Peyer's patch (tissue), 4 donors: ENCODE measurements around the gene RBBP8.

DNA sequence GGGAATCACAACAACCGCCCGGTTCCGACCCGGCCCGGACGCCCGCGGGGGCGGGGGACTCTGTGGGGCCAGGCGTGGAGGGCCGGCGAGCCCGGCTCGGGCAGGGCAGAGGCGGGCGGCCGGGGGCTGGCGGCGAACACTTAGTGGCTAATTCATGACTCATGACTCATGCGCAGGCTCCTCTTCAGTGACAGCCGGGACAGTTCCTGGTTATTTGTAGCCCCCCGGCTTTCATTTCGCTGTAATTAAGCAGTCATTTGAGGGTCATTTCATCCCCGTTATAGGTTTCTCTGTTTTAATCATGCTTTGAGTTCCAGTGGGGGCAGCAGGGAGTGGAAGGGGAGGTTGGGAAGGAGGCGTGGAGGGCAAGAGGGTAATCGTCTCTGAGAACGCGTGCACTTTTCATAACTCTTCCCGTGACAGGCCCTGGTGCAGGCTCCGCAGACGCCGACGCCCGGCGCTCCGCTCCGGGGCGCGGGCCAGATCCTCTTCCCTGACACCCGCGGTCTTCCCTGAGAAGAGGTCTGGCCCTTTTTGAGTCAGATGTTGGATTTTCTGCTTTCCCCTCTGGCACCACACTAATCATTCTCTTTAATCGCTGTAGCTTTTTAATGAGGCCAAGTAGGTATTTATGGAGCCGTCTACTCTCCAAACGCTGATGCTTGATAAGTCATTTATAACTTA, 142.2 kb upstream of the CTAGE1 start:
- PRO-cap, result unidirectional peak, minus-strand start at position 62 of the sequence; bidirectional peak, plus-strand start at position 407 of the sequence, minus-strand start at position 142 of the sequence
- RAMPAGE, long total RNA, 4 experiments, result no peak in any of the 4 experiments

- PRO-cap, result bidirectional peak, plus-strand start at chr18:22933338, minus-strand start at chr18:22933219; bidirectional peak, plus-strand start at chr18:22933871, minus-strand start at chr18:22933826
- RAMPAGE, long total RNA, 4 experiments, result start-site peak on the plus strand in 4 of 4 experiments, at chr18:22933350-22933381 at its widest, 38 to 71 reads per replicate; start-site peak on the minus strand in 3 of 4 experiments, at chr18:22933715-22933831 at its widest, 6 to 12 reads per replicate
These were observed at the start of gene RBBP8 for GRCh38 chr18:22932845-22934180. TSS of gene RBBP8 (plus strand) at chr18:22933328.

- PRO-cap, result no peak
- RAMPAGE, long total RNA, 4 experiments, result start-site peak on the plus strand in 1 of 4 experiments, at chr18:23154692-23154813 at its widest, 7 reads per replicate
These were observed 19.4 kb downstream of the CABLES1 start for GRCh38 chr18:23154599-23155117.

DNA sequence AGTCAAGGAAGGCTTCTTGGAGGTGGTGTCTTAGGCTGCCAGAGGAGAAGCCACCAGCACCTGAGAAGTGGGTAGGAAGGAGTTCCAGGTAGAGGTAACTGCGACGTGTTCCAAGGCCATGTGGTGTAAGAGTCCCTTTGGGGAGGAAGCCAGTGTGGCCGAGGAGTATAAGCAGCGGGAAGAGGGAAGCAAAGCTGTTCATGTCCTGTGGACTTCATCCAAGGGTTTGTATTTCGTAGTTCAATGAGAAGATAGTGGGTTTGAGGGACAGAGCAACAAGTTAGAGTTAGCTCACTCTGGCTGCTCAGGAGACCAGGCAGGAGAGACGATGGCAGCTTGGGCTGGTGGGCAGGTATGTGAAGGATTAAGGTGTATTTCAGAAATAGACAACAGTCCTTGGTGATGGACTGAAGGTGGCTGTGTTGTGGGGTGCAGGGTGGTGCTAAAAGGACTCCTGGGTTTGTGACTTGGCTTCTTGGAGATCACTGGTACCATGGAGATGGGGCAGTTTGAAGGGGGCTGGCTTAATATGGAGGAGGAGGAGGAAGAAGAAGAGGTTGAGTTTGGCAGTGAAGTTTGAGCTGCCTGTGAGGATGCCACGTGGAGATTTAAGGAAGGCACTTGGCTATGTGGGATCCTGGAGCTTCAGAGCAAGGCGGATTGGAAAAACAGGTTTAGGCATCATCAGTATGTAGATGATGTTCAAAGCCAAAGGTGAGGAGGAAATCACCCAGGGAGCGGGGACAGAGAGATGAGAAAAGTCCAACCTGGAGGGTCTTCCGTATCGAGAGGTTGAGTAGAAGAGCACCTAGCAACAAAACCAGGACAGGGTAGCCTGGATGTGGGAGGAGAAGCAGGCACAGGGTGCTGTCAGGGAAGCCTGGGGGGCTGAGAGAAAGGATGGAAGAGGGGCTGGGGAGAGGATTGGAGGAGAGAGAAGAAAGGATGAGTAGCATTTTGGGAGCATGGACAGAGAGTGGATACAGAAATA, 27.7 kb downstream of the CABLES1 start:
- PRO-cap, result no peak
- RAMPAGE, long total RNA, 4 experiments, result start-site peak on the plus strand in 1 of 4 experiments, centred at position 421 of the sequence, 17 reads per replicate

GRCh38 chr18:23260195-23261043, 125.1 kb downstream of the CABLES1 start:
- PRO-cap, result bidirectional peak, plus-strand start at chr18:23260488, minus-strand start at chr18:23260485
- RAMPAGE, long total RNA, 4 experiments, result no peak in any of the 4 experiments

DNA sequence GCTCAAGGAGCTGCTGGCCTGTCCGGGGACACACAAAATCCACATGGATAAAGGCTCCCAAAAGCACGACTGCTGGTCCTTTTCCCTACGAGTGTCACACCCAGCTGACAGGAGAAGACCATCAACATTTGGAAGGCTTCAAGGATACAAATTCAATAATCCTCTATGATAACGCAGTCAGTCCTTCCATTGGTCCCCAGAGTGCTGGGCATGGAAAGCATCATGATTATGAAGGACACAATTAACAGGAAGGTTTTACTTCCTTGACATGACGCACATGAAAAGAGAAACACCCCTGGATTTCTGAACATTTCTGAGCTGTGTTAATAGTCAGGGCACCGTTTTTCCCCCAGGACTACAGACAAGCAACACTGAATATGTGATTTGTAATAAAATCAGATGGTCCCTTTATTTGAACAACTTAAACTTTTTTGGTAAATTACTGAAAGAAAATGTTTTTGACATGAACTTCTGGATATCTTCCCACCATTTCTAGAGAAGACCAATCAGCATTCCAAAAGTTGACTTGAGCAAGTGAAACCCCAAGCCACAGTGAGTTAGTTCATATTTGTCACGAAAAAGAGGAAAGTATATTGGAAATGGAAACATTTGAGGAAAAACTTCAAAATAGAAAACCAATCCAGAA, 67.3 kb downstream of the TMEM241 start:
- PRO-cap, result no peak
- RAMPAGE, long total RNA, 4 experiments, result no peak in any of the 4 experiments

- PRO-cap, result no peak
- RAMPAGE, long total RNA, 4 experiments, result no peak in any of the 4 experiments
These were observed 29.8 kb downstream of the RMC1 start for GRCh38 chr18:23532894-23533735.

GRCh38 chr18:23584131-23585007, 1.9 kb downstream of the NPC1 start:
- PRO-cap, result no peak
- RAMPAGE, long total RNA, 4 experiments, result no peak in any of the 4 experiments

DNA sequence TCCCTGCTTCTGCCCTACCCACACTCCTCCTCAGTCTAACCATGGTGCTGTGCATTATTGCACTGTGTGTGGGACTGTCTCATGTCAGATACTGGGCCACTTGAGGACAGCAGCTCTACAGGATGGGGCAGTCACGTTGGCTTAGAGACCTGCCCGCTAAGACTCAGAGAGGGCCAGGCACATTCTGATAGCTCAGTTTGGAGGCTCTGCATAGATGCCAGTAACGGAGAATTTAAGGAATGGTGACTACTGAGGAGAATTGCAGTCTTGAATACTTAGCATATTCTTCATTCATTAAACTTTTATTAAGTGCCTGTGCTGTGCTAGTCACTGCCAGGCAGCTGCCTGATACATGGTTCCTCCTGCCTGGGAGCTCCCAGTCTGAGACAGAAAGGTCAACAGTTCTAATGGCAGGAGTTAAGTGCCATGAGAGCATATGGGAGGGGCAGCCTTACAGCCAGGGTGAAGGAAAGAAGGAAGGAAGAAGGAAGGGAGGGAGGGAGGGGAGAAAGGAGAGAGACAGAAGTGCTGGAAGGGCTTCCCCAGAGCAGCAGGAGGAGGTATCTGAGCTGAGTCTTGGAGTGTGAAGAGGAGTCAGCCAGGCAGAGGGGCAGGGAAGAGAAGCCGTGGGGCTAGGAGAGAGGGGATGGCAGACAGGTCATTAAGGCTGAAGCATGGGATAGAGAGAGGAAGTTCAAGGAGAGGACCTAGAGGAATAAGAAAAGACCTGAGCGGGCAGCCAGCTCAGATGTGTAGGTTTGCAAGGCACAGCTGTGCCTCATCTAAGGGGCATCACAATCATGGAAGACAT, 90.8 kb downstream of the LAMA3 start:
- PRO-cap, result no peak
- RAMPAGE, long total RNA, 4 experiments, result start-site peak on the plus strand in 1 of 4 experiments, centred at position 269 of the sequence, 11 reads per replicate

DNA sequence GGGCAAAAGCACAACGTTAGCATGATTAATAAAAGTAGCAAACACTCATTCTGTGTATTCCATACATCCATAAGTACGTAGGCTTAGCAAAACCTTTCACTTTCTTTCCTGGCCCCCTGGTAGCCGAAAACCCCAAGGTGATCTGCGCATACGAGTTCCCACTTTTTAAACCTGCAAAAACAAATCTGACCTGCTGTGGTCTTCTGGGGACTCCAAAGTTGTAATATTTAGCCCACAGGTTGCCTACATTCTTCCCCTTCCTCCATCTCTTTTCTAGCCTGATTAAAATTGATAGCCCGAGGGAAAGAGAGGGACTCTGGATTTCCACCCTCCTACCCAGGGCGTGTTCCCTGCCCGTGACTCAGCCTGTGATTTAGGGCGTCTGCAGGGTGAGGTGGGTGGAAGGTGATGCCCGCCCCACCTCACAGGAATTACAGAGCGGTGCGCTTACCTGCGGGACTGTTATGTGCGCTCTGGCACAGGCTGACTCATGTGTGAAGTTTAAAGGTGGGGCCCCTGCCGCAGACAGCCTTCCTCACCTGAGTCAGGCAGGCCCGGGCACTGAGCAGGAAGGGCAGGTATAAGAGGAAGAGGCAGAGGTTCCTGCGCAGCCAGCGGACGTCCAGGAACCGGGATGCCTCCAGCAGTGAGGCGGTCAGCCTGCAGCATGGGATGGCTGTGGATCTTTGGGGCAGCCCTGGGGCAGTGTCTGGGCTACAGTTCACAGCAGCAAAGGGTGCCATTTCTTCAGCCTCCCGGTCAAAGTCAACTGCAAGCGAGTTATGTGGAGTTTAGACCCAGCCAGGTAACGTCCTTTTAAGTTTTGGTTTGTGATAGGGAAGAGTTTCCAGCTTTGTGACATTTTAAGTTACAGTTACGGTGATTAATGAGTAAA, 141.9 kb upstream of the TTC39C start:
- PRO-cap, result bidirectional peak, plus-strand start at position 610 of the sequence, minus-strand start at position 475 of the sequence
- RAMPAGE, long total RNA, 4 experiments, result start-site peak on the plus strand in 3 of 4 experiments, centred at positions 571 to 600 of the sequence, 88 to 152 reads per replicate

GRCh38 chr18:23949670-23950362, 64.7 kb upstream of the TTC39C start:
- PRO-cap, result unidirectional peak, minus-strand start at chr18:23950090
- RAMPAGE, long total RNA, 4 experiments, result no peak in any of the 4 experiments

DNA sequence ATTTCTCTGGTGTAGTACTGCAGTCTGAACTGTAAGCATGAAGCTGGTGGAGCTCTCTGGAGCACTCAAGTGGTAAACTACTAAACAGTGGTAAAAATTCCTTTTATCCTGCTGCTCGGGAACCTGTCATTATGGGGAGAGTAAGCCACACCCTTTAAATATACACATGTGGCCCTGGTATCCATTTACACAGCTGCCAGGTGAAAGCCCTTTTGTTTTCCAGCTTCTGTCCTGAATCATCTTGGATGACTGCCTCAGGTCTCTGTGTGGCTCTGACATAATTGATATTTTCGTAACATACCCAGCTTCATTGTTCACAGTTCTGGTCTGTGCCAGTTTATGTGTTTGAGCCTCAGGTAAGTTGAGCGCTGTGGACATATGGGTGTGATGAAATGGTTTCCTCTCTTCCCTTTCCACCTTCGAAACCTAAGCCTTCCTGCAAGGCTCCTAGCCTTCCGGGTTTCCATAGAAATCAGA, 15.8 kb upstream of the TTC39C start:
- PRO-cap, result no peak
- RAMPAGE, long total RNA, 4 experiments, result no peak in any of the 4 experiments

GRCh38 chr18:24214600-24215356, 75.9 kb downstream of the CABYR start:
- PRO-cap, result no peak
- RAMPAGE, long total RNA, 4 experiments, result no peak in any of the 4 experiments

DNA sequence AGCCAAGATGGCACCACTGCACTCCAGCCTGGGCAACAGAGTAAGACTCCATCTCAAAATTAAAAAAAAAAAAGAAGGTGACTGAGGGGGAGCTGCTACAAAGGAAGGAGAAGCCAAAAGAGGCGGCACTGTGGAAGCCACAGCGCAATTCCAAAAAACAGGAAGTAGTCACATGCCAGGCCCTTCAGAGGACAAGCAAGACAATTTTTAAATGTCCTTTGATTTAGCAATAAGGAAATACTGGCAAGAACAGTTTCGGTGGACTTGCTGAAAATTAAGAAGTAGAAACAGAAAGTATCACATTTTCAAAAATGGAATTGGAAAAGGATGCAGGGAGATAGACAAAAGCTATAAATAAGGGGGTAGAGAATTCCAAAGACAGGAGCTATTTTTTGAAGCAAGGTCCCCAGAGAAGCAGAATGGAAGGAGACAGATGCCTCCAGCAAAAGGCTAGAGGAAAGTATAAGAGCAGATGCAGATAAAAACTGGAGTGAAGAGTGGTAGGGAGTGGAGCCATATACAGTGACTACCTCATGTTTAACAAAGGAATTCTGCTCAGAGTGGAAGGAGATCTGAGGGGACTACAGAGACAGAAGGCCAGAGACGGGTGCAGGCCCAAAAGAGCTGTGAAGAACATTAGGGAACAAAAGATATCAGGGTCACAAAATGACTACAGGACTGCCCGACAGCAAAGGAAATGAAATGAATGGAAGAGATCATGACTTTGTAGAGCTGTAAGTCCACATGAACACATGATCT, 122.6 kb downstream of the OSBPL1A start:
- PRO-cap, result no peak
- RAMPAGE, long total RNA, 4 experiments, result no peak in any of the 4 experiments

- PRO-cap, result no peak
- RAMPAGE, long total RNA, 4 experiments, result no peak in any of the 4 experiments
These were observed 68.1 kb downstream of the ZNF521 start for GRCh38 chr18:25283847-25284303.

DNA sequence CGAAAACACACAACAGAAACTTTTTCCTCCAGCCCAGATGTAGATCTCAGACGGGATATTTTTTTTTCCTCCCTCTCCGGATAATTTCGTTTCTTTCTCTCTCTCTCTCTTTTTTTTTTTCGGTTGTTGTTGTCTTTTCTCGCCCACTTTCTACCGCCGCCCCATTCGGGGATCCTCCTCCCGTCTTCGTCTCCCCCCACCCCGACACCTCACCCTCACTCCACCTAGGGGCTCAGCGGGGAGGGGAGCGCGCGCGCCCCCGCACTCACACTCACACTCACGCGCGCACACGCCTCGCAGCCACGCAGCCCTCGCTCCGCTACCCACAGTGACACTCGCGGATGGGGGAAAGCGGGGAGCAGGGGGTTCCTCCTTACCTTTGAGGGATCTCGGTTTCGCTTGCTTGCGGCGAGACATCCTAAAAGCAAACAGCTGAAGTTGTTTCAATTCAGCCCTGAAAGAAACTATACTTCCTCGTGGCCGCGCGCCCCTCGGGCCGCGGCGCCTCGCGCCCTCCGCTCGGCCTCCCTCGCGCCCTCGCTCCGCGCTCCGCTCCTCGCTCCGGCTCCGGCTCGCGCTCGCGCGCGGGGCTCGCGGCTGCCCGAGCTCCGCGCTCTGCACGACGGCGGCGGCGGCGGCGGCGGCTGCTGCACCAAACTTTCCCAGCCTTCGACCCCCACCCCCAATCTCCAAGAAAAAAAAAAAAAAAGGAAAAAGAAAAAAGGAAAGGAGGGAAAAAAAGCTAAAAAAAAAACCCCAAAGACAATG, 1.3 kb downstream of the ZNF521 start:
- PRO-cap, result bidirectional peak, plus-strand start at position 338 of the sequence, minus-strand start at position 188 of the sequence
- RAMPAGE, long total RNA, 4 experiments, result start-site peak on the minus strand in 1 of 4 experiments, centred at position 470 of the sequence, 9 reads per replicate

GRCh38 chr18:25725123-25725491, 365.3 kb downstream of the SS18 start:
- PRO-cap, result no peak
- RAMPAGE, long total RNA, 4 experiments, result no peak in any of the 4 experiments

GRCh38 chr18:26549723-26550038, 1.3 kb upstream of the KCTD1 start:
- PRO-cap, result bidirectional peak, plus-strand start at chr18:26549950, minus-strand start at chr18:26549807
- RAMPAGE, long total RNA, 4 experiments, result no peak in any of the 4 experiments

DNA sequence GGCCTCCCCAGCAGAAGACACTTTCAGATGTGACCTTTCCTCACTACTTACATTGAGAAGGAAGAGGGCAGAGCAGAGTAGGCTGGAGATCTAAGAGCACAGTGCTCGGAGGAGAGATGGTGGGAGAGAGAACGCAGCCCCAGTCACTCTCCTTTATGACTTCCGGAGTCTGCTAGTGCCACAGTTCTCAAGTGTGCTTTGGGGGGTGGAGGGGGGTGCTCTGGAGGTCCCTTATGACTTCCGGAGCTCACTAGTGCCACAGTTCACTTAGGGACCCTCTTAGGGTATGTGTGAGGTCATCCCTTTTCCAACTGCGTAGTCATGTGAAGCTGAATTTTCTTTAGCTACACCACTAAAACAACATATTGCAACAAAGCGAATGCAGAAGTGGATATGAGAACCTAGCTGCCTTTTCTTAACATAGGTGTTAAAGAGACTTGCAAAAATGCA, 153.7 kb upstream of the KCTD1 start:
- PRO-cap, result no peak
- RAMPAGE, long total RNA, 4 experiments, result no peak in any of the 4 experiments

GRCh38 chr18:26864791-26865056, 783 bp downstream of the AQP4 start:
- PRO-cap, result no peak
- RAMPAGE, long total RNA, 4 experiments, result no peak in any of the 4 experiments